SK-MEL-5 (cell line): ENCODE results near the genes G6PC1, IFI35 and SOST.

DNA sequence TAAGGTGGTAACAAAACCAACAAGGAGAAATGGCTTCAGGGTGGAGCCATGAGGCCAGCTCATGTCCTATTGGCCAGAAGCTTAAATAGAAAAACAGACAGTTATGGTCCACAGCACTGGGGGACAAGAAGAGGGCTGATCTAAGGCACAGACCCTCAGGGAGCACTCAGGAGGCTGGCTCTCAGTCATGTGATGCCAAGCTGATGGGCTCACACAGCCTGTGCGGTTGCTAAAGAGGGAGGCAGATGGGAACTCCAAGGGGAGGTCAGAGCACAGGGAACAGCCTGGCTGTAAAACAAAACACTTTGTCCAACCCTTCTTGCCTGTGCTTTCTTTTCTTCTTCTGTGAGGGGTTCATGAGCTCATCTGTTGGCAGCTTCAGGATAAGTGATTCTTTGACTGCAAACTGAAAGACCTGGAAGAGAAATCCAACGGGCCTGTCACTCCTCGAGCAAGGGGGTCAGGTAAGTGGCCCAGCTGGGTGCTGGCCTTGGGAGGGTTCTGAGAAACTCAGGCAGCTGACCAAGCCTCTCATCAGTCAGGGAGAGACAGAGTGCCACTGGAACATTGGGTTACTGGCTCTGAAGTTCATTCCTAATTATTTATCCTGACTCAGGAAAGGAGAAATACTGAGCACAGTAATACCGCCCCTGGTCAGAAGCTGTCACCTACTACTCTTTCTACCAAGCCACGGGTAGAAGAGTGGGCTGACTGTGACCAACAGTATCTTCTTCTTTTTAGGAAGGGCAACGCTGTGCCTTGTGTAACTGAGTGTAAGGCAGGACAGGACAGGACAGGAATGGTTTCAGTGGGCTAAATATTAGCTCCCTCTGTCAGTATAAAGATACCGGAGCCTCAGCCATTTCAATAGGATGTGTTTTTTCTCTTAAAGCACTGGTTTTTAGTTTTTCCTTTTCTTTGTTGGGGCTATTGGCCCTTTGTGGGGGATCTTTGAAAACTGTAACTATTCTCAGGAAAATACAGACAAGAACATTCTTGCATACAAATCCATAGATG is 27.5 kb downstream of the CNTNAP1 start:
RAMPAGE:
- cytosol, long total RNA, result no peak
- long total RNA, result no peak
- nucleus, long total RNA, result no peak

RAMPAGE:
- cytosol, long total RNA, result no peak
- long total RNA, result no peak
- nucleus, long total RNA, result no peak
Measured at GRCh38 chr17:42774922-42776196, 2.1 kb downstream of the VPS25 start.

RAMPAGE:
- cytosol, long total RNA, result no peak
- long total RNA, result no peak
- nucleus, long total RNA, result no peak
Measured at GRCh38 chr17:42795449-42796348, 2.8 kb downstream of the COA3 start.

DNA sequence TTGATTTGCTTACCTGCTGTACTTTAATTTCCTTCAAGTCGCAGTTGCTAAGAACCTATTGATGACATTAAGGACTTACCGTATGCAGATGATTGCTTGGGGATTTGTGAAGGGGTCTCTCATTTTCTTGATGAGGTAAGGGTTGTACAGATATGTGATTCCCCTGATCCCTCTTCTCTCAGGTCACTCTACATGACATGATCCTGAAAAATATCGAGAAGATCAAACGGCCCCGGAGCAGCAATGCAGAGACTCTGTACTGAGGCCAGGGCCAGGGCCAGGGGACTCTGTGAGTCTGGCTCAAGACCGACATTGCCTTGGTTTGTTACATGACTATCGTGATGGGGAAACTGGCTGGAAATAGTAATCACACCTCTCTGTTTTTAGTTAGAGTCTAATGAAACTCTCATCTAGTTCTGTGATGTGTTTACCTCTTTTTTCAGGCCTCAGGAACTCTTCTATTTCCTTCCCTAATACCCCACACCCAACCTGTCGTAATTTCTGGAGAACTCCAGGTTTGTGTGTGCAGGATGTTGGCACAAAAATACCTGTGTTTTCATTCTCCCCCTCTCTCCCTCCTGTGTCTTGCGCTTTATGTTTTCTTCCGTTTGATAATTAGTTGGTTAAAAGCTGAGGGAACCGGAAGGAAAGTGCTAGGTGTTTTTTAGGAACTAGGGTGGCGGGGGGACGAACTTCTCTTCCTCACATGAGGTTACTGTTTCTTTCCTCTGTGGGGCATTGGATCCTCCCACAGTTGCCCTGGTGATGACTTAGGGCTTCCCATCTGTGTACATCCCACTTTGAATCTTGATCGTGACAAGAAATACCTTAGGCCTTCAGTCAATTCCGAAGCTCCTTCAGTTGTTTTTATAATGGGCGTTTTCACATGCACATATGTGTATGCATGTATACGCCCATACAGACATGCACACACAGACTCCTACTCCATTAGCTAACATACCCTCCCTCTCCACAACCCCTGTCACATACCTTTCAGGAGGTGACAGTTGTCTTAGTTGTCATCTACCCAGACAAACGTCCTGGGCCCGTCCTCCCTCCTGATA is 2.7 kb upstream of the AOC2 start:
RAMPAGE:
- cytosol, long total RNA, result no peak
- long total RNA, result no peak
- nucleus, long total RNA, result no peak

GRCh38 chr17:42877933-42878406 is 22.6 kb upstream of the G6PC1 start:
RAMPAGE:
- cytosol, long total RNA, result no peak
- long total RNA, result no peak
- nucleus, long total RNA, result no peak

DNA sequence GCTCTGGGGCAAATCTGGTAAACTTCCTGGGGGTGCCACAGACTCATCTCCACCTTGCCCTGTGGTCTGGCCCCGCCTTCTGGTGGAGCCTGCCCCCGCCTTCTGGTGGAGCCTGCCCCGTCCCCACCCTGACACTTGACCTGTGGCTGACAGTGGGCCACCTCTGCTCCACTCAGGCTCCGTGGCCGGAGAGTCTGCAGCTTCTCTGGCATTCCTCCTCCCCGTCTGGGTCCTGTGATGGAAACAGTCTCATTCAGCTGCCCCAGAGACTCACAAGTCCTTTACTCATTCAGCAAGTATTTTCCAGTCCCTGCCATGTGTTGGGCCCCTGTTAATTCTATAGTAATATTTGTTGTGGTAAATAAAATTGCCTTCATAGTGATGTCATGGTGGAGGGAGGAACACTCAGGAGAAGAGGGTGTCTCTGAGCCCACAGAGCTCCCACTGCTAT is 21.0 kb upstream of the G6PC1 start:
RAMPAGE:
- cytosol, long total RNA, result no peak
- long total RNA, result no peak
- nucleus, long total RNA, result no peak

GRCh38 chr17:42900685-42901274 is at the start of gene G6PC1:
G6PC1 (plus strand) TSS chr17:42900799.
RAMPAGE:
- cytosol, long total RNA, result no peak
- long total RNA, result no peak
- nucleus, long total RNA, result no peak

GRCh38 chr17:42985256-42985633 is 4.9 kb downstream of the RUNDC1 start:
RAMPAGE:
- cytosol, long total RNA, result no peak
- long total RNA, result no peak
- nucleus, long total RNA, result no peak

DNA sequence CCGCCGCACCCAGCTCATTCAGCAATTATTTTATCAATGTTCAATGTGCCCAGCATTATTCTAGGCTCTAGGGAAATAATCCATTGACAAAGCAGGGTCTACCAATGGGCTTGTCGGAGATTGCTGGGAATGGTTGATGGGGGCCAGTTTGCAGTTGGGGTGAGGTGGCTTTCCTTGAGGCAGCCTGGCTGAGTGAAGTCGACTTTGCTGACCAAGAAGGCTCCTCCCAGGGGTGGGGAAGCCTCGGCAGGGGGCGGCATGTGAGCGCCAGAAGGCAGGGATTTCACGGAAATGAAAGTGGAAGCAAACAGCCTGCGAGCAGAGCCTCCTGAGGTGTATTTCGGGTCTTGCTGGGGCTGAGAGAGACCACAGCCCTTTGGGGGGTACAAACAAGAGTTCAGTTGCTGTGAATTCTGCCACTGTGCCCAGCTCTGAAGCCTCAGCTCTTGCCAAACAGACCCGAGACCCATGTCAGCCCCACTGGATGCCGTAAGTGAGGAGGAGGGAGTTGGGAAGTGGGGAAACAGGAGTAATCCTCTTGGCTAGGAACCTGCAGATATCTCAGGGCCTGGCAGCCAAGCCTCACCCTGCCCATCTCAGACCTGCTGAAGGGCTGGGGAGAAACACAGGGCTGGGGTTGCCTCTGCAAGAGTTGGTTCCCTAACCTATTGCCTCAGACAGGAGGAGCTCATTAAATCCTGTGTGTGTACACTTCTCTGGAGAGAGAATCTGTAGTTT is at the start of gene IFI35:
Gene IFI35 (plus strand): TSS at position 305 of the 738 bp plus-strand sequence.
RAMPAGE:
- cytosol, long total RNA, result start-site peak on the plus strand centred at position 300 of the sequence, 67 bp wide, 697 and 202 reads in 2 replicates
- long total RNA, result start-site peak on the plus strand centred at position 294 of the sequence, 48 bp wide, 360 and 50 reads in 2 replicates
- nucleus, long total RNA, result start-site peak on the plus strand centred at position 294 of the sequence, 48 bp wide, 201 and 98 reads in 2 replicates

RAMPAGE:
- cytosol, long total RNA, result no peak
- long total RNA, result no peak
- nucleus, long total RNA, result no peak
Measured at GRCh38 chr17:43020058-43020587, 2.1 kb downstream of the VAT1 start.

DNA sequence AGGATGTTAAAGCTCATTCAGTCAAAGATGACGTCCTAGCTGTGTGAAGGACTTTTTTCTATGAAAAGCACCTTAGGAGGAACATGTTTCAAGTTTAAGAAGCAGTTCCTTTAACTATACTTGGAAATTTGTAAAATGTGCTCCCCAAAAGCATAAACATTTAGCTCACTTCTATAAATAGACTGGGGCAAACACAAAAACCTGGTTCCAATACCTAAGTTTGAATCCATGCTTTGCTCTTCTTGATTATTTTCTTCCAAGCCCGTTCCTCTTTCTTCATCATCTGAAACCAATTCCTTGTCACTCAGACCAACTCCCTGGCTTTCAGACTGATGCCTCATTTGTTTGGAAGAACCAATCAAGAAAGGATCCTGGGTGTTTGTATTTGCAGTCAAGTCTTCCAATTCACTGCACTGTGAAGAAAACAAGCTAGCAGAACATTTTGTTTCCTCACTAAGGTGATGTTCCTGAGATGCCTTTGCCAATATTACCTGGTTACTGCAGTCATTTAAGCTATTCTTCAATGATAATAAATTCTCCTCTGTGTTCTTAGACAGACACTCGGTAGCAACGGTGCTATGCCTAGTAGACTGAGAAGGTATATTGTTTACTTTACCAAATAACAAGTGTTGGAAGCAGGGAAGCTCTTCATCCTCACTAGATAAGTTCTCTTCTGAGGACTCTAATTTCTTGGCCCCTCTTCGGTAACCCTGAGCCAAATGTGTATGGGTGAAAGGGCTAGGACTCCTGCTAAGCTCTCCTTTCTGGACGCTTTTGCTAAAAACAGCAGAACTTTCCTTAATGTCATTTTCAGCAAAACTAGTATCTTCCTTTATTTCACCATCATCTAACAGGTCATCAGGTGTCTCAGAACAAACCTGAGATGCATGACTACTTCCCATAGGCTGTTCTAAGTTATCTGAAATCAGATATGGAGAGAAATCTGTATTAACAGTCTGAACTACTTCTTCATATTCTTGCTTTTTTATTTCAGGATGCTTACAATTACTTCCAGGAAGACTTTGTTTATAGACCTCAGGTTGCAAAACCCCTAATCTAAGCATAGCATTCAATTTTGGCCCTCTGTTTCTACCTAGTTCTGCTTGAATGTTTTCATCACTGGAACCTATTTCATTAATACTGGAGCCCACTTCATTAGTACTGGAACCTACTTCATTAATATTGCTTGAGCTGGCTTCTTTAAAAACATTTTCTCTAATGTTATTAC is 33.5 kb downstream of the BRCA1 start:
RAMPAGE:
- cytosol, long total RNA, result no peak
- long total RNA, result no peak
- nucleus, long total RNA, result no peak

RAMPAGE:
- cytosol, long total RNA, result no peak
- long total RNA, result no peak
- nucleus, long total RNA, result no peak
Measured at GRCh38 chr17:43193257-43193905, 18.3 kb upstream of the TMEM106A start.

DNA sequence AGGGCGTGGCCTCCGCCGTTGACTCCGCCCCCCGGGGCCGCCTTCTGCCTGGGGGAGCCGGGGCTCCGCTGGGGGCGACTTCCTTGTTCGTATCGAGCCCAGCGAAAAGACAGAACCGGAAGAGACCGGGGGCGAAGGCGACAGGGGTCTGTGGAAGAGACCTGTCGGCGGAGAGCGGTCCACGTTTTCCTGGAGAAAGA is 13.1 kb upstream of the CCDC200 start:
RAMPAGE:
- cytosol, long total RNA, result no peak
- long total RNA, result no peak
- nucleus, long total RNA, result no peak

GRCh38 chr17:43316680-43317100 is 82.1 kb upstream of the ARL4D start:
RAMPAGE:
- cytosol, long total RNA, result no peak
- long total RNA, result no peak
- nucleus, long total RNA, result no peak

DNA sequence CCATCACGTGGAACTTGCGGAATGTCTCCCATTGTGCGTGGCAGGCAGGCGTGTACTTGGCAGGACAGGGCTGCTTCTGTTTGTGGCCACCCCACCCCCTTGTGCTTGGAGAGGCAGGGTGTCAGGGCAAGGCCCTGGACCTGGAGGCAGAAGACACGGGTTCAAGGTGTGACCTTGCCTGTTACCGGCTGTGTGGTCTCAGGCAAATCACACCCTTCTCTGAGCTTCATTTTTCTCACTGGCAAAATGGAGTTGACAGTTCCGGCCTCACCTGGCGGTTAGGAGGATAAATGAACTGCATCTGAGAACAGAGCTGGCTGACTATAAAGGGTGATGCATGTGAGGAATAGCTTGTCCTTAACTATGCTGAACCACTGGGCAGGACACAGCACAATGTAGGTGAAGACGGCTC is 4.1 kb upstream of the MEOX1 start:
RAMPAGE:
- cytosol, long total RNA, result no peak
- long total RNA, result no peak
- nucleus, long total RNA, result no peak

DNA sequence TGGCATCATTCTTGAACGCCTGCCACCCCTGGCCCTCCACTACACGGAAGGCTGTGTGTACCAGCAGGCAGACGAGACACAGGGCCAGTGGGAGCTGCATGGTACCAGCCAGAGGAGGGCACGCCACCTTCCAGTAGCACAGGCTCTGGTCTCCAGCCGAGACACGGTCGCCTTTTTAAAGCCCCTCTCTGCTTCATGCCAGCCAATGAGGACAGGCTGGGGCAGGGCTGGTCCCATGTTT is at the start of gene SOST:
Gene SOST (minus strand): TSS at position 150 of the 241 bp plus-strand sequence.
RAMPAGE:
- cytosol, long total RNA, result no peak
- long total RNA, result no peak
- nucleus, long total RNA, result no peak

DNA sequence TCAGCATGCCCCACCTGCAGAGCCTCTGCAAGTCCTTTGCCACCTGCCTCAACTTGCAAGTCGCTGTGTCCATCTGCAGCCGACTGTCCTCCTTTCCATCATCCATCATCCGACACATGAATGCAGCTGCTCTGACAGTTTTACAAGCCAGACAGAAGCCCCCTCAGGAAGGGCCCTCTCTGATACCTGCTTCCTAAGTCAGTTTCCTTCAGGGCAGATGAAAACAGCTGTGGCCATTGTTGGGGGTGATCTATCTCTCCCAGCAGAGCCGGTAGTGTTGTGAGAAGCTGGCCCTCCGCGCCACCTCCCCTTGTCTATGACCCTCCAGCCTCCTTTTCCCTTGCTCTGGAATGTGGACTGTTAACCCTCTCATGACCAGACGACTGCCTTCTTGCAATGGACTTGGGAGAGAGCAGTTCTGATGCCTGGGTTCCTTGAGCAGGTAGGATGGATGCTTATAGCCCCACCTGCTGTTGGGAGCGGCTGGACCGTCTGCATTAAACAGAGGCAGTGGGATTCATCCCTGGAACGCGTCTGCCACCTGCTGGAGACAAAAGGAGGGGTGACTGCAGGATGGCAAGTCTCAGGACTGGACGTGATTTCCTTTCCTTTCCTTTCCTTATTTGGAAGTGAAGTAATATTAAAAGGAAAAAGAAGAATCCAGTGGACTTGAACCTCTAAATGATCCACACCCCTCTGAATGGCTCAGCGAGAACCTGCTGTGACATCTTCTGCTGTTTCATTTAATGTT is 1.6 kb upstream of the SOST start:
RAMPAGE:
- cytosol, long total RNA, result no peak
- long total RNA, result no peak
- nucleus, long total RNA, result no peak

DNA sequence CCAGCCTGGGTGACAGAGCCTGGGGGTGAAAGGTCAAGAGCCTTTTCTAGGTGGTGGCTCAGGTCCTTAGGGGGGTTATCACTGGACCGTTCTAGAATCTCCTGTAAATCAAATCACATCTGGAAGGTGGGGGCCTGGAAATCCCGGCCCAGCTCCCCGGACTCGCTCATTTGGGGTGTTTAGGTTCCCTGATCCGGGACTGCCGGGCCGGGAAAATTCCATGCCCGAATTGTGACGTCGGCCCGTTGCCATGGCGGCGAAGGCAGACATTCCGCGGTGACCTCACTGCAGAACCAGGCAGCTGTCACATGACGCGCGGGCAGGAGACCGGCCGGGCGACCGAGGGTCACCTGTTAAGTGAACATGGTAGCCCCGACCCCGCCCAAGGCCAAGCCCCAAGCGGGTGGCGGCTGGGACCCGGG is 643 bp downstream of the DUSP3 start:
RAMPAGE:
- cytosol, long total RNA, result no peak
- long total RNA, result no peak
- nucleus, long total RNA, result no peak

DNA sequence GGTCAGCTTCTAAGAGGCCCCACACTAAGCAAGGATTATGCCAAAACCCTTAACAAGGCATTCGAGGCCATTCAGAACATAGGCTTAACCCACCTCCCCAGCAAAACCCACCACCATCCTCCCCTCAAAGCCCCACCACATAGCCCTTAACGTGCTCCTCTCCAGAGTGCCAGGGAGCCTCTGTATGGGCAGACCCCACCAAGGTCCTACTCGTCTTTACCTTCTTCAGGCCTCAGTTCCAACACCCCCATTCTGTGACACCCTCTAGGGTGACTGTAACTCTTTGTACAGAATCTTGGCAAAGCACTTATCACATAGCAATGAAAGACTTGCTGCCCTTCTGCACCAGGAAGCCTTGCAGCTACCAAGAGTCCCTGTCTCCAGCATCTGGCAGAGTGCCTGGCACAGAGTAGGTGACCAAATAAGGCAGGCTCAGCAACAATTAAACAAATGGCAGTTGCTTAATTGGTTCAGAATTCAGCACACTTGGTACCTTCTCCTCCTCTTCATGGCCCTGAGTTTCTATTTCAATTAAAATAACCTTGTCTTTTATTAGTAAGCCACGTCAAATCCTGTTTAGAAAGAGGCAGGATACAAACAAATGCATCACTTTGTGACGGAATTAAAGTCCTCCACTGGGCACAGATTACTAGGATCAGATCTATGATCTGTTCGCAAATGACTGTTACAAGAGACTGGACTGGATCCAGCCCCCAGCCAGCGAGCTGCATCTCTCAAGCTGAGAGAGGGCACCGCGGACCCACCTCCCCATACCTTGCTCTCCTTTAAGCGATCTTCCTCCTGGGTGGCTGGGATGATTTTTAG is 9.6 kb downstream of the MPP3 start:
RAMPAGE:
- cytosol, long total RNA, result no peak
- long total RNA, result no peak
- nucleus, long total RNA, result no peak

DNA sequence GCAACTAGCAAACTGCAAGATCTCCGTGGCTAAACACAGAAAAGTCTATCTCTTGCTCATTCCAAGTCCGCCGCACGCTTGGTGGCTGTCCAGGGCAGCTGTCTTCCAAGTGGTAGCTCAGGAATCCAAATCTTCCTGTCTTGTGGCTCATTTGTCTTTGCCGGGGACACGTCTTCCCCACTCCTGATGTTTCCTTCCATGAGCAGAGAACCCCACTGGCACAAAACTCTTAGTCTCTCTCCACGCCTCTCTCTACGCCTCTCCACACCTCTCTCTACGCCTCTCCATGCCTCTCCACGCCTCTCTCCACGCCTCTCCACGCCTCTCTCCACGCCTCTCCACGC is 4.9 kb upstream of the CD300LG start:
RAMPAGE:
- cytosol, long total RNA, result no peak
- long total RNA, result no peak
- nucleus, long total RNA, result no peak